Keratinocyte (primary cell): ENCODE measurements around a stretch of chr2.

DNA sequence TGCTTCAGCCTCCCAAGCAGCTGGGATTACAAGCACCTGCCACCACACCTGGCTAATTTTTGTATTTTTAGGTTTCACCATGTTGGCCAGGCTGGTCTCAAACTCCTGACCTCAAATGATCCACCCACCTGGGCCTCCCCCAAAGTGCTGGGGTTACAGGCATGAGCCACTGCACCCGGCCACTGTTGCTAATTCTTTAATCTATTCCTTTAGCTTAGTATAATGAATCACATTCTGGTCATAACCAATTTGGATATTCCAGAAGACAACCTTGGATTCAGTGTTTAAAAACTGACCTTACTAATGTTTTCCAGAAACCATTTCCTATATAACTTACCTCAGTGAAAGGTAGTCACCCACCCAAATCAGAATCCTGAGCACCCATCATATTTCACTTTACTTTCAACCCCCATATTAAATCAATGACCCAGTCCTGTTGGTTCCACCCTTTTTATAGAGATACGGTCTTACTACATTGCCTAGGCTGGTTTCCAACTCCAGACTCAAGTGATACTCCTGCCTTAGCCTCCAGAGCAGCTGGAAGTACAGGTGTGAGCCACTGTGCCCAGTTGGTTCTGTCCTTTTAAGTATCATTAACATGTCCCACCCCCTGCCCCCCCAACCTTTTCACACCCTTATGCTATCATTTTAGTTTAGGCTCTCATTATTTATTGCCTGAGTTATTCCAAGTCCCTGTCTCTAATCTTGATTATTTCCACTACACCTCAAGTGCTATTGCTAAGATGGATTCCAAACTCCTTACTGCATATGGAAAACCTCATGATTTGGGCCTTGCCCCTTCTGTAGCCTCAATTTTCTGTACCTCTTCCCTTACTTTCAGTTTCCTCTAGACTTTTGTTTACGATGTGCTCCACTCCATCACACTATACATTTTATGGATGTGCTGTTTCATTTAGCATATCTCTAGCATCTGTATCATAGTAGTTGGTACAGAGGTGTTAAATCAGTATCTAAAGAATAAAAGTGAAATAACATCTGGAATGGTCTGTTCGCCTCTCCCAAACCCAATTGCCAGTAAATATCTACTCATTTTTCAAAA, 28.7 kb downstream of the MSH6 start:
CAGE:
- cytosol, long polyA minus RNA: no peak
- cytosol, long polyA plus RNA: no peak
- long polyA plus RNA: no peak
- nucleus, long polyA minus RNA: no peak
- nucleus, long polyA plus RNA: no peak

CAGE:
- cytosol, long polyA minus RNA: no peak
- cytosol, long polyA plus RNA: no peak
- long polyA plus RNA: no peak
- nucleus, long polyA minus RNA: no peak
- nucleus, long polyA plus RNA: no peak
These were observed 2.1 kb downstream of the FBXO11 start for GRCh38 chr2:47904159-47904606.

CAGE:
- cytosol, long polyA minus RNA: no peak
- cytosol, long polyA plus RNA: no peak
- long polyA plus RNA: no peak
- nucleus, long polyA minus RNA: no peak
- nucleus, long polyA plus RNA: no peak
These were observed 168.6 kb upstream of the FOXN2 start for GRCh38 chr2:48145822-48146353.

DNA sequence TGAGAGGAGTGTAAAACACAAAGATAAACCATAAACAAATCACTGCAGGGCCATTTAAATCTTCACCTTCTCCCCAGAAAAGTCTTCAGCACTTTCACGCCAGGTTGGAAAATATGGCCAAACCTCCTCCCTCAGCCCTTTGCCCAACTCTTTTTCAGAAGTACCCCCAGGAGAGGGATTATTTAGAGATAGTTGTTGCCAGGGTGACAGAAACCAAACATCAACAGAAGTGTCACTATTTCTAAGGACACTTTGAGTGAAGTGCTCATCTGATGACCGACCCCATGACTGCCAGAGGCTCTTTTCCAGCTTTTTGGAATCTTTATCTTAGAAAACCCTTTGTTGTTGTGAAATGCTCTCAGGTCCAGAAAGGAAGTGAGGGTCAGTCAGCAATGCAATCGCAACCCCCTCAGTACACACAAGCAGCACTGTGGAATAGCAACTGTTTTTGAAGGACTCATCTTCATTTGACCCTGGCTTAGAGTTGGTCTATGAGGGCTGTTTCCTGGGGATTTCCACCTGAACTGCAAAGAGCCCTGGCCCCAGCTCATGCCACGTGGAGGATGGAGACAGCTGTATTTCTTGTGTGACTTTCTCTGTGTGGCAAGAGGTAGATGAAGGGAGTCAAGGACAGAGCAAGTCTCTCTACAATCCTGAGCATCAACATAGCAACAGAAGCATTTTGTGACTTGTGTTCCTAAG, 24.6 kb upstream of the PPP1R21 start:
CAGE:
- cytosol, long polyA minus RNA: no peak
- cytosol, long polyA plus RNA: no peak
- long polyA plus RNA: no peak
- nucleus, long polyA minus RNA: no peak
- nucleus, long polyA plus RNA: no peak

GRCh38 chr2:48479683-48480289, 39.2 kb downstream of the PPP1R21 start:
CAGE:
- cytosol, long polyA minus RNA: no peak
- cytosol, long polyA plus RNA: no peak
- long polyA plus RNA: no peak
- nucleus, long polyA minus RNA: no peak
- nucleus, long polyA plus RNA: no peak

CAGE:
- cytosol, long polyA minus RNA: no peak
- cytosol, long polyA plus RNA: no peak
- long polyA plus RNA: no peak
- nucleus, long polyA minus RNA: no peak
- nucleus, long polyA plus RNA: no peak
These were observed 43.4 kb downstream of the PPP1R21 start for GRCh38 chr2:48483899-48484354.

DNA sequence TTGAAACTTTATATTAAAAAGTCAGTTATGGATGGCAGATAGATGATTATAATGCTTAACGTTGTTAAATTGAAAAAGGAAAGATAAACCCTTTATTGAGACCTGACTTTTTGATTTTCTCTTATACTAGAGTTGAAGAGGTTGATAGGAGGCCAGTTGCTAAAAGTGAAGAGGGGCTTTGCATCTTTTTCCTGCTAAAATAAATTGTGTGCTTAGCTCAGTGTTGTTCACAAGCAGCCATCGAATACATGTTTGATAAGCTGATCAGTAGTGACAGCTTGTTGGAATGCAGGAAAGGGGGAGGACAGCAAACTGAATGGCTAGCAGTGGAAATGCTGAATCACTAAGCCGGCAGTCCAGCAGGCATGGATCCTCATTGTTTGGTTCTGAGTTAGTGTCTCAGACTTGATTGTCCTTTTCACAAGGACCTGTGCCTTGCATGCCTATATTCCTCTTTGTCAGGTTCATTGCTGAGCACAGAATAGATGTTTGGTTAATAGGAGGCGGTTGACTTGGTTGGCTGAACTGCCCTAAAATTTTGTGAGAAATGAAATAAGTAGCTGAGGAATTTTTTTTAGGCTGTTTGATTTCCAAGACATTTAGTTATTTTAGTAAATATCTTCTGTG, 21.6 kb upstream of the STON1 start:
CAGE:
- cytosol, long polyA minus RNA: no peak
- cytosol, long polyA plus RNA: no peak
- long polyA plus RNA: no peak
- nucleus, long polyA minus RNA: no peak
- nucleus, long polyA plus RNA: no peak

CAGE:
- cytosol, long polyA minus RNA: no peak
- cytosol, long polyA plus RNA: no peak
- long polyA plus RNA: no peak
- nucleus, long polyA minus RNA: no peak
- nucleus, long polyA plus RNA: no peak
These were observed 19.6 kb upstream of the STON1 start for GRCh38 chr2:48510246-48510795.

DNA sequence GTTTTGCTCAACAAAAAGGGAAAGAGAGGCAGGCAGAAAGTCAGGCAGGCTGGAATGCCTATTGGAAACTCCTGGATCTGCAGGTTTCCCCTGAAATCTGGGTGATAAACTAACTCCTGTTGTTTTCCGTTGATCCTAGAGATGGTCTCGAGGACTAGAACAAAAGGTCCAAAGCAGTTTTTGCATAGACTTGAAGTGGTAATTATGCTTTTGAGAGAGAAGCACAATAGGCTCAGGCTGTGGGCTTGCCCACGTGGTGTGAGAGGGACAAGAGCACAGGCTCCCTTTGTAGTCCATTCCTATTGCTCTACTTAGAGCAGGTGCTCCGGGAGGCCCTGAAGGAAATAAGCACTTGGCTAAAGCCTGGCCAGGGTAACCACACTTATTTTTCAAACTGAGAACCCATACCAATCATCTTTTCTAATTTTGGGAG, 31.9 kb upstream of the GTF2A1L start:
CAGE:
- cytosol, long polyA minus RNA: no peak
- cytosol, long polyA plus RNA: no peak
- long polyA plus RNA: no peak
- nucleus, long polyA minus RNA: no peak
- nucleus, long polyA plus RNA: no peak

GRCh38 chr2:49306925-49307286, 152.6 kb upstream of the FSHR start:
CAGE:
- cytosol, long polyA minus RNA: no peak
- cytosol, long polyA plus RNA: no peak
- long polyA plus RNA: no peak
- nucleus, long polyA minus RNA: no peak
- nucleus, long polyA plus RNA: no peak

CAGE:
- cytosol, long polyA minus RNA: no peak
- cytosol, long polyA plus RNA: no peak
- long polyA plus RNA: no peak
- nucleus, long polyA minus RNA: no peak
- nucleus, long polyA plus RNA: no peak
These were observed 305.0 kb upstream of the FSHR start for GRCh38 chr2:49459324-49459636.

CAGE:
- cytosol, long polyA minus RNA: no peak
- cytosol, long polyA plus RNA: no peak
- long polyA plus RNA: no peak
- nucleus, long polyA minus RNA: no peak
- nucleus, long polyA plus RNA: no peak
These were observed 707.4 kb upstream of the FSHR start for GRCh38 chr2:49861646-49862253.

GRCh38 chr2:51349895-51350593, 318.1 kb upstream of the NRXN1 start:
CAGE:
- cytosol, long polyA minus RNA: no peak
- cytosol, long polyA plus RNA: no peak
- long polyA plus RNA: no peak
- nucleus, long polyA minus RNA: no peak
- nucleus, long polyA plus RNA: no peak

DNA sequence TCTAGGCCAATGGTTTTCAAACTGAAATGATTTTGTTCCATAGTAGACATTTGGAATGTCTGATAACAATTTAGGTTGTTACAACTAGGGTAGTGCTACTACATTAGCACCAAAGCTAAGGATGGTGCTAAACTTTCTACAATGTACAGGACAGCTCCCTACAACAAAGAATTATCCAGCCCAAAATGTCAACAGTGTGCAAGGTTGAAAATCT, 1367.0 kb upstream of the CHAC2 start:
CAGE:
- cytosol, long polyA minus RNA: no peak
- cytosol, long polyA plus RNA: no peak
- long polyA plus RNA: no peak
- nucleus, long polyA minus RNA: no peak
- nucleus, long polyA plus RNA: no peak

CAGE:
- cytosol, long polyA minus RNA: no peak
- cytosol, long polyA plus RNA: no peak
- long polyA plus RNA: no peak
- nucleus, long polyA minus RNA: no peak
- nucleus, long polyA plus RNA: no peak
These were observed 312 bp upstream of the CHAC2 start for GRCh38 chr2:53767271-53767713.

GRCh38 chr2:53784989-53785312, 1.8 kb downstream of the ASB3 start:
CAGE:
- cytosol, long polyA minus RNA: no peak
- cytosol, long polyA plus RNA: no peak
- long polyA plus RNA: no peak
- nucleus, long polyA minus RNA: start-site peak on the minus strand at chr2:53785015-53785497, 7 reads
- nucleus, long polyA plus RNA: no peak

DNA sequence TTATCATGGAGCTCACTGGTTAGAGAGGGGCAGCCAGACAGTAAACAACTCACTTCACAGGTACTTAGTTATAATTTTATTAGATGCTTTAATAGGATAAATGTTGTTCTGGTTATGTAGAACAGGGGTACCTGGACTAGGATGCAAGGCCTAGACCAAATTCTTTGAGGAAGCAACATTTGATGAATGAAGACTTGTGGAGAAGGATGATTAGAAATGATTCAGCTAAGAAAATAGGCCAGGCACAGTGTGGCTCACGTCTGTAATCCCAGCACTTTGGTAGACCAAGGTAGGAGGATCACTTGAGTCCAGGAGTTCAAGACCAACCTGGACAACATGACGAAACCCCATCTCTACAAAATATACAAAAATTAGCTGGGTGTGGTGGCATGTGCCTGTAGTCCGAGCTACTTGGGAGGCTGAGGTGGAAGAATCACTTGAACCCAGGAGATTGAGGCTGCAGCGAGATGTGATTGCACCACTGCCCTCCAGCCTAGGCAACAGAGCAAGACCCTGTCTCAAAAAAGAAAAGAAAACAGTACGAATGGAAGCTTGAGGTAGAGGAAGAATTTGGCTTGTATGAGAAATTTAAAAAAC, 12.2 kb downstream of the ACYP2 start:
CAGE:
- cytosol, long polyA minus RNA: no peak
- cytosol, long polyA plus RNA: no peak
- long polyA plus RNA: no peak
- nucleus, long polyA minus RNA: no peak
- nucleus, long polyA plus RNA: no peak

GRCh38 chr2:53992819-53993306, 21.9 kb downstream of the ACYP2 start:
CAGE:
- cytosol, long polyA minus RNA: no peak
- cytosol, long polyA plus RNA: no peak
- long polyA plus RNA: no peak
- nucleus, long polyA minus RNA: no peak
- nucleus, long polyA plus RNA: no peak

CAGE:
- cytosol, long polyA minus RNA: no peak
- cytosol, long polyA plus RNA: no peak
- long polyA plus RNA: no peak
- nucleus, long polyA minus RNA: no peak
- nucleus, long polyA plus RNA: no peak
These were observed 47.0 kb downstream of the C2orf73 start for GRCh38 chr2:54377786-54378038.

DNA sequence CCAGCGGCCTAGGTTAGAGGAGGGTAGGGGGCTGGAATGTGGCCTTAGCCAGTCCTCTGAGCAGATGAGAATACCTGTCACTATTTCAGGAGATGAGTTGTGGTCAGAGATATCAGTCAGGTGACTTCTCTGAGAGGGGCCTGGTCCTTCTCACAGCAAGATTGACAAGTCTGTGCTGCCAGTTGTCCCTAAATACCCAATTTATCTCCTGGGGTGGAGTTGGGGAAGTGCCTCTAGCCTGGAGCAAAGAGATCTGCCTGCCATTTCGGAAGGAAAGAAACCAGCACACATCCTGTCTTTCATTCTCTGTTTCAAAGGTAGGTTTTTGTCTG, 13.5 kb downstream of the SPTBN1 start:
CAGE:
- cytosol, long polyA minus RNA: no peak
- cytosol, long polyA plus RNA: no peak
- long polyA plus RNA: no peak
- nucleus, long polyA minus RNA: no peak
- nucleus, long polyA plus RNA: no peak